Mesenchymal stem cell of Wharton's jelly (primary cell): ENCODE results near the gene KCNN1.

DNA sequence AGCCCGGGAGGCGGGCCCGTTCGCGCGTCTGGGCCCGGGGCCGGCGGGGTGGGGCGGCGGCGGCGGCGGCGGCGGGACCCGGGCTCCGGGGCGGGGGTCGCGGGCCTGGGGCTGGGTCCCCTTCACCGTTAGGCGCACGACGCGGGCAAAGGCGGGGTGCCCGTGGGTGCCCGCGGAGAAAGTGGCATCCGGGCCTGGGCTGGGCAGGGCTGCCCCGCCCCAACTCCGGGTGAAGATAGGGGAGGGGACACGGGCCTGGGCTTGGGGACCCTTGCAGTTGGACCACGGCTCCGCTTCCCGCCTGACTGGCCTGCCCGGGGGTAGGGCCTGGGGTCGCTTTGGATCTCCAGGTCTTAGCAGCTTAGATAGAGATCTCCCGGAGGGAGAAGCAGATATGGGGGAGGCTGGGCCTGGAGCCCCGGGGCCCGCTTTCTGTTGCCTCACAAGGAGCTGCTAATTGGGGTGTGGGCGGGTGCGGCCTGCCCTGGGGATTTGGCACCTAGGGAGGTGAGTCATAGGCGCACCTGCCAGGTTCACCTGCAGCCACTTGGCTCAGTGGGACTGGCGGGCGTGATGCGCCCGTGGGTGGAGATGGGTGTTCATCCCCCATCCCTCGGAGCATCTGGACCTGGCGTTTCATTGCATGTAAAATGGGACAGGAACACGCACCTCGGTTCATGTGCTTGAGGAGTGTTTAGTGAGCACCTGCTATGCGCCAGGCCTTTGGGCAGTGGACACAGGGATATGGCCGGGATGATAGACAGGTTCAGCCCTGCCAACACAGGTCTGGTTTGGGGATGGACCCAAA lies 571 bp downstream of the MAP1S start:
- CAGE, long polyA plus RNA = no peak

- CAGE, long polyA plus RNA = no peak
Measured at GRCh38 chr19:17859380-17859769, 335 bp upstream of the RPL18A start.

DNA sequence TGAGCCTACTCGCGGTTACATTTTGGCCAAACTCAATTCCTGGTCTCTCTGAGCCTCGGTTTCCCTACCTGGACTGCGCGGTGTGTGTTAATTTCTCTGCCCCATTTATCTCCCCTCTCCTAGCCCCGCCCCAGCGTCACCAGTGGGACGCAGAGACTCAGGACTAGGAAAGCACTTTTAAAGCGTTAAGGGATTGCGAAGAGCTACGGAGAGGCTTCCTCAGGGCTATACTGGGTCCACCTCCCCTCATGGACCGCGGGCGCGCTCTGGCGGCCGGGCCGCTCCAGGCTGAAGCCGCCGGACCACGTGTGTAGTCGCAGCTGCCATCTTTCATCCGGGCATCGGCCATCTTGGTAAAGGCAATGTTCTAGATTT lies 410 bp upstream of the CCDC124 start:
- CAGE, long polyA plus RNA = no peak

- CAGE, long polyA plus RNA = no peak
Measured at GRCh38 chr19:17966765-17967208, at the start of gene KCNN1. KCNN1 (plus strand) TSS chr19:17967107.

- CAGE, long polyA plus RNA = no peak
Measured at GRCh38 chr19:17979654-17980050, 12.7 kb downstream of the KCNN1 start.

- CAGE, long polyA plus RNA = no peak
Measured at GRCh38 chr19:18000685-18000913, 7.4 kb upstream of the ARRDC2 start.

DNA sequence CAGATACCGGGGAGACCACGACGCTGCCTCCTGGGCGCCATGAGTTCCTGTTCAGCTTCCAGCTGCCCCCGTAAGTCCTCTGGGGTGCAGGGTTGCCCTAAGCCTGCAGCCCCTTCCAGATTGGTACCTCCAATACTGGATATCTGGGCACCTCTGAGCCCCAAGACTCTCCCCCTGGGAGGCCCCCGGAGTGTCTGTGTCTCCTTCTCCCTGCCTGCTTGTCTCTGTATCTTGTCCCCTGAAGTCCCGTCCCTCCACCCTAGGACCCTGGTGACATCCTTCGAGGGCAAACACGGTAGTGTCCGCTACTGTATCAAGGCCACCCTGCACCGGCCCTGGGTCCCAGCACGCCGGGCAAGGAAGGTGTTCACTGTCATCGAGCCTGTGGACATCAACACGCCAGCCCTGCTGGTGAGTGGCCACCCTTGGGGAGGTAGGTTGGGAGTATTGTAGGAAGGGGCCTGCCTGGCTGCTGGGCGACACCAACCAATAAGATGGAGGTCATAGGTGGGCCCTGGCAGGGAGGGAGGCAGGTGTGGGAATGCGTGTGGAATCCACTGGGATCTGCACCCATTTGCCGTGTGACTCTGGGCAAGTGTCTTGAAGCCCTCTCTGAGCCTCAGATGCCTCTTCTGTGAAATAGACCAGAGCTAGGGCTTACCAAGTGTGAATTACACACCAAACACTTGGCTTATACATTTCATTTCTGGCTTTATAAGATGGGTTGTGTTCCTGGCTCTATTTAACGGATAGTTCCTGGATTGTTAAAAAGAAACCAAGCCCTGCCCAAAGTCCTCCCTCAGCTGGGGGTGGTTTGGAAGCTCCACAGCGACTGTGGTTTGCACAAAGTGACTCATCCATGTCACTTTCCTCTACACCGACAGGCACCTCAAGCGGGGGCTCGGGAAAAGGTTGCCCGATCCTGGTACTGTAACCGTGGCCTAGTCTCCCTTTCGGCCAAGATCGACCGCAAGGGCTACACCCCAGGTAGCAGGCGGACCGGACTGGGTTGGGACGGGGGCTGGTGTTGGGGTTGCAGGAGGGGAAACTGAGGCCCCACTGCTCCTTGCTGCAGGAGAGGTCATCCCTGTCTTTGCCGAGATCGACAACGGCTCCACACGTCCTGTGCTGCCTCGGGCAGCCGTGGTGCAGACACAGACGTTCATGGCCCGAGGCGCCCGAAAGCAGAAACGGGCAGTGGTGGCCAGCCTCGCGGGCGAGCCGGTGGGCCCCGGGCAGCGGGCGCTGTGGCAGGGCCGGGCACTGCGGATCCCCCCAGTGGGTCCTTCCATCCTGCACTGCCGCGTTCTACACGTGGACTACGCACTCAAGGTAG lies 1.2 kb downstream of the ARRDC2 start:
- CAGE, long polyA plus RNA = no peak

DNA sequence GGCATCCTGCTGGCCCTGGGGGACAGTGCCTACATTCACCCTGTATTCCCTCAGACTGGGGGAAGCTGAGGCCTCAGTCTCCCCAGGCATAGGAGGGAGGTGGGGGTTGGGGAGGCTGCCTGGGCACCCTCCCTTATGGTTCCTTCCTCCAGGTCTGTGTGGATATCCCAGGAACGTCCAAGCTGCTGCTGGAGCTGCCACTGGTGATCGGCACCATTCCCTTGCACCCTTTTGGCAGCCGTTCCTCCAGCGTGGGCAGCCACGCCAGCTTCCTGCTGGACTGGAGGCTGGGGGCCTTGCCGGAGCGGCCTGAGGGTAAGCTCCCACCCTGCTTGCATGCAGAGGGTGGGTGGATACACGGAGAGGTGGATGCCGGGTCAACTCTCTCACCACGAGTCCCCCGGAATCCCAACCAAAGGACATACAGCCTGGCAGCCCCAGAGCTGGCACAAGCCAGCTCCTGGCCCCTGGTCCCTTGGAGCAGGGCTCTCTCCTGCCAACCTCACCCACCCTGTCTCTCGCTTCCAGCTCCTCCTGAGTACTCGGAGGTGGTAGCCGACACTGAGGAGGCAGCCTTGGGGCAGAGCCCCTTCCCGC lies 2.2 kb downstream of the ARRDC2 start:
- CAGE, long polyA plus RNA = no peak

DNA sequence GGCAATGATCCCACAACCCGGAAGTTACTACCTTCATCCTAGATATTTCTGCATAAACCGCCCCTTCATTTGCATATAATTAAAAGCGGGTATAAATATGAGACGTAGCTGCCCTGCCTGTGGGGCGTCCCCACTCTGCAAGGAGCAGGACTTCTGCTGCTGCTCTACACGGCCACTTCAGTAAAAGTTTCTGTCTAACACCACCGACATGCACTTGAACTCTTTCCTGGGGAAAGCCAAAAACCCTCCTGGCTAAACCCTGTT lies 21.8 kb downstream of the IL12RB1 start:
- CAGE, long polyA plus RNA = no peak

- CAGE, long polyA plus RNA = no peak
Measured at GRCh38 chr19:18122535-18123691, 25.3 kb downstream of the MAST3 start.

GRCh38 chr19:18264063-18265128 lies 9.9 kb downstream of the IQCN start:
- CAGE, long polyA plus RNA = no peak

DNA sequence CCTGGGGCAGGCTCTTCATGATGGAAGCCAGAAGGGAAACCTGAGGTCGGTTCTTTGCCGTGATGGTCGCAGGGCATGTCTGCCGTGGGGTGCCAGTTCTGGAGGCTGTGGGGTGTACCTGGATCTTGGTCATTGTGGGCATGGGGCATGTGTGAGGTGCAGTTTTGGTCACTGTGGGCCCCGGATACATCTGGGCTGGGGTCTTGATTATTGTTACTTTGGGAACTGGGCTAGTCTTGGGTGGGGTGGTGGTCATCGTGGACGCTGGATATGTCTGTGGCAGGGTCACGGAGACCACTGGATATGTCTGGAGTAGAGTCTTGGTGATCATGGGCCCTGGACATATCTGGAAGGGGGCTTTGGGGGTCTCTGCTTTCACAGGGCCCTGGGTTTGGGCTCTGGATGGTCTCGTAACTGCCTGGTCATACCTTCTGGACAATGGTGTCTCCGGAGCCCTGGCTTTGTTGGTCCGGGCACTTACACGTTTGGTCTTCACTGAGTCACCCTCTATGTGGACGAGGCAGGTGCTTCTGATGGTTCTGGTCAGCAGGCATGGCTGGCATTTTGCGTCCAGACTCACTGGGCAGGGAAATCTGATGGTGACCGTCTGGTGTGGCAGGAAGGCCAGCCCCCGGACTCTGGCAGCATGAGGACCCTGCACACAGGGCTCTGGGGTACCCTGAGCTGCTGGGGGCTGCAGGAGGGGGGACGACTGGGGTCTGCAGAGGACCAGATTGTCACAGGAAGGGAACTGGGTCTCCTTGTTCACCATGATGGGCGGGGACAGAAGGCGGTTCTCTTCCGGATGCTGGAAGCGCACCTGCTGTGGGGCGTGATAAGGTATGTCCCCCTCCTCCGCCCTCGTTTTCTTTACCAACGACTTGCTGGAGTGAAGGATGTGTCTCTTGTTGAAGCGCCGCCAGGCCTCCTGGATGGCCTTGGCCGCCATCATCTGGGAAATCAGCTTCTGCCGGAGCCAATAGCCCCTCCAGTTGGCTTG lies 7.7 kb downstream of the IQCN start:
- CAGE, long polyA plus RNA = no peak

GRCh38 chr19:18286975-18287851 lies 5.8 kb upstream of the JUND start:
- CAGE, long polyA plus RNA = no peak

DNA sequence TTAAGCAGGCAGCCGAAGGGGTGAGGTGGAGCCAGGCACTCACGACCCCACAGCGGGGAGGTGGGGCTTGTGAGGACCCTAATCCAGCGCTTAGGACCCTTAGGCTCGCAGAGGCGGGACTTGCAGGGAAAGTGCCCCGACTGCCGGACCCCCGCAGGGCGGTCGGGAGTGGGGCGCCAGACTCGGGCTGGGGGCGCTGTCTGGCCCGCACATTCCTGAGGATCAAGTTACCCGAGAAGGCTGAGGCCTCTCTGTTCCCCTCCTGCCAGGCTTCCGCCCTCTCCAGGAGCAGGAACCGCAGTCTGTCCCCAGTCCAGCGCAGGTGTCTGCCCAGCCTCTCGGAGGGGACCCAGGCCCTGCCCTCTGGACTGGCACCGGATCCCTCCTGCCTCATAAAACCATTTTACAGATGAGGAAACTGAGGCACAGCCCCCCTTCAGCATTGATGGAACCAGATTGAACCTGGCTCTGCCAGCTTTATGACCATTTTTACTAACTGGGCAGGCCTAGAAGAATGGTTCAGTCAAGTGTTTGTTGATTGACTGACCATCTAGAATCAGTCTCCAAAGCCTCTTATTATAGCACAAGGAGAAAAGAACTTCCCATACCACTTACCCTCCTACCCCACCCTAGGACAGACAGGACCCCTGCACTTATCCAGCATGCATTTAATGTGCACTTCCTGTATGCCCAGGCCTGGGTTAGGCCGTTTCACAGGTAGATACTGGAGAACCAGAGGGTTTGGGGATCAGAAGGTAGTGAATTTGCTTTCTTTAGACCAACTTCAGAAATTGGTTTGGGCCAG lies 6.6 kb upstream of the JUND start:
- CAGE, long polyA plus RNA = no peak

- CAGE, long polyA plus RNA = no peak
Measured at GRCh38 chr19:18294387-18295186, 13.2 kb upstream of the JUND start.

GRCh38 chr19:18304105-18304425 lies 18.8 kb downstream of the LSM4 start:
- CAGE, long polyA plus RNA = no peak

DNA sequence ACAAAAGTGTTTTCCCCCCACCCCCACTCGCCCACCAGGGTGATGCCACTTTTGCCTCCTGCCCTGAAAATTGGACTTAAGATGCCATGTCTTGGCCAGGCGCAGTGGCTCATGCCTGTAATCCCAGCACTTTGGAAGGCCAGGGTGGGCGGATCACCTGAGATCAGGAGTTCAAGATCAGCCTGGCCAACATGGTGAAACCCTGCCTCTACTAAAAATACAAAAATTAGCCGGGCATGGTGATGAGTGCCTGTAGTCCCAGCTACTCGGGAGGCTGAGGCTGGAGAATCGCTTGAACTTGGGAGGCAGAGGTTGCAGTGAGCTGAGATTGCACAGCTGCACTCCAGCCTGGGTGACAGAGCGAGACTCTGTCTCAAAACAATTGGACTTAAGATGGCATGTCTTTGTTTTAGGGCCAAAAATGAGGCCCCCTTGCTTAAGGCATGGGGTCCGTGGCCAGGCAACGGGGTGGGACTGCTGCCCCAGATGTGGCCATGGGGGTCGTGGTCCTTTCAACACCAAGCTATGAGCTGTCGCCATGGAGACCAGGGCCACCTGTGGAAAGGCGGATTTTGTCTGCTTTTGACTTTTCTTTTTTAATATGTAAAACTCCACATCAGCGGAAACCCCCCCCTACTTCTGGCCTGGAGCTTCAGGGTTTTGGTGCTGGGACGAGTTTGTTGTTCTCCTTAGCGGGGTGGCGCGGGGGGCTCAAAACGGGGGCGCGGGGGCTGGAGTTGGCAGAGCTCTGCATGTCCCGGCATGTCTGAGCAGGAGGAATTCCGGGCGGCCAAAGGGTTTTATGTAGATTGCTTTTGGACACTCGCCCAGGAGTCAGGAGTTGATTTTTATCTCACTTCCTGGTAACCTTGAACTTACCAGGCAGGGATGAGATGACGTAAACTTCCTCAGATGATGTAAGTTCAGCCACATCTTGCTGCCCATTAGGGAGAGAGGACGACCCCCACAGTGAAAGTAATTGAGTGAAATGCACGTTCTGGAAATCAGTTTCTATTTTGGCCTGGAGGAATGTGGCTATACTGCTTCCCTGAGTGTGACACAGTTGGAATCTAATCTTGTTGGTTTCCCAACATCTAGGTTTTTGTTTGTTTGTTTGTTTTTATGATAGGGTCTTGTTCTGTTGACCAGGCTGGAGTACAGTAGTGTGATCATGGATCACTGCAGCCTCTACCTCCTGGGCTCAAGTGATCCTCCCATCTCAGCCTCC lies 21.3 kb upstream of the GDF15 start:
- CAGE, long polyA plus RNA = no peak

- CAGE, long polyA plus RNA = no peak
Measured at GRCh38 chr19:18373554-18374210, 12.3 kb upstream of the GDF15 start.

DNA sequence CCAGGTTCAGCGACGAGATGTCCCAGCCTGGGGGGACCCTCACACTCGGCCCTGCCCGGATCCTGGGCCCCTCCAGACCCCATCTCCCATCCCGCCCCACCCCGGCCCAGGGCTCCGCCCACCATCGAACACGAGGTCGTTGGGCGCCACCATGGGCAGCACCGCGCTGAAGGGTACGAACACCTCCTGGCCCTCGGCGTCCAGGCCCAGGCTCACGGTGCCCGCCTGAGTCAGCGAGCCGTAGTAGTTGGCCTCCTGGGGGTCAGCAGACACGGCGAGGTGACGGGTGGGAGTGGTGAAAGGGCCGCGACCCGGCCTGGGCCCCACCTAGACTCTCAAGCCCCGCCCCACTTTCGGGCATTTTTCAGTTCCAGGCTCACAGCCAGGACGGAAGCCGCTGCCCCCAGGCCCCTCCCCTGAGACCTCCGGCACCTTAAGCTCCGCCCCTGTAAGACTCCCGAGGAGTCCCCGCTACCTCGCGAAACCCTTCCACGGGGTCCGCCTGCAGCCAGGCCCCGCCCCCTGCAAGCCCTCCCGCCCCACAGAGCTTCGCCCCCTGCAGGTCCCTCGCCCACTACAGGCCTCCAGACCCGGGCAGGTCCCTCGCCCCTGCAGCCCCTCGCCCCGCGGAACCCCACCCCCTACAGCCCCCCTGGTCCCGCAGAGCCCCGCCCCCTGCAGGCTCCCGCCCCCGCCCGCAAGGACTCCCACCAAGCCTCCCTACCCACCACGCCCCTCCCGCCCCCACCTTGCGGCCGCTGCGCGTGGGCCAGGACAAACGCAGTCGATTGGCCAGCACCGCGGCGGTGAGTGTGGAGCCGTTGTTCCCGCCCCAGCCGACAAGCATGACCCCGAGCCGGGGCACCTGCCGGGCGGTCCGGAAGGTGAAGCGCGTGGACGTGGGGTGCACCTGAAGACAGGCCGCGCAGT lies 817 bp downstream of the ISYNA1 start:
- CAGE, long polyA plus RNA = no peak

DNA sequence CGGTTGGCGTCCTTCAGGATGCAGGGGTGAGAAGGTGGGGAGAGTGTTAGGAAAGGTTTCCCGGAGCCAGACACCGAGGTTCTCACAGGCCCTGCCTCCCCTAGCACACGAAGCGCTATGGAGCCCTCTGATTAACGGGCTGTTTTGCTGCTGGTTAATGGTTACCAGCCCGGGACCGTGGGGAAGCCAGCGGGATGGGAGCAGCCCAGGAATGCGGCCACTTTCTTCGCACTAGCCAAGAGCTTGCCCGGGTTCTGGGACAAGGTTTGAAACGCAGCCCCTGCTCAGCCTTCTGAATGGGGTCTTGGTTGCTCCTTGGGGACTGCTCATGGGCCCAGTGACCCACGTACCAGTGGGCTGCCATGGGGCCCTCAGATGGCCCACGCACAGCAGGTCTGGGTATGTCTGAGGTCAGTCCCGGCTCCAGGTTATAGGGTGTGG lies 31.3 kb upstream of the ISYNA1 start:
- CAGE, long polyA plus RNA = no peak